Left ventricle myocardium (tissue), 1 donor: ENCODE measurements around a stretch of chr20.

DNA sequence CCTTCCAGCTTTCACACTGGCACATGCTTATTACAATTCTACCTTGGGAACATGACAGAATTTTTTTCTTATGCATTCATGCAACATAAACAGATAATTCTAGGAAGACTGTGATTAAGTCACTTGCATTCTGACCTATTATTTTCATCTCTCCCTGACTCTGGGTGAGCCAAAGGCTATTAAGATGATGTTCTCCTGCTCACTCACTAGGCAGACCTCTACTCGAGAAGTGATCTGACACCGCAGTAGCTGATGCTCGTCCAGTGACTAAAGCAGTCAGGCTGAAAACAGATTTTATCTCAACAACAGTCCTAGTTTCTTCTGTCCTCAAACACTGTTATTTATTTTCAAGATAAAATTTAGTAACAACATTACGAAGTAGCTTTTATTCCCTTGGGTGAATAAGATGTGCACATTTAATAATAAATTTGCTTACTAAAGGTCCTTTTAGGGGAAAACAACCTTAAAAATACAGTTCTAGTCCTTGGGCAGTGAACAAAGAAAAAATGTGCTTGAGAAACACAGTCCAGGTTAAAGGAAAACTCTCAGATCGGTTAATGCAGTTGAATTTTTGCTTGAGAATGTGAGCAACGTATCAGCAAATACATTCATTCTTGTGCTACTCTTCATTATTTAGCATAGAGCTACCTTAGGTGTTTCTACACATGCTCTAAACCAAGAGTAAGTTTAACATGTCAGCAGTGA is 17.5 kb downstream of the NAA20 start:
- PRO-cap, result no peak

DNA sequence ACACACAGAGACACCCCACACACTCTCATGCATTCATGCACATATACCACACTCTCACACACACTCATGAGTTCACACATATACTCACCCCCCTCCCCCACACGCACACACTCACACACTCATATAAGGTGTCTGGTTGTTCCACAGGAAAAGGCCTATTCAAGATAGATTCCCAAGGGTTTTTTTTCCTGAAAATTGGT is 145.1 kb downstream of the CFAP61 start:
- PRO-cap, result no peak

- PRO-cap, result no peak
These were observed 100.2 kb upstream of the INSM1 start for GRCh38 chr20:20267531-20268211.

DNA sequence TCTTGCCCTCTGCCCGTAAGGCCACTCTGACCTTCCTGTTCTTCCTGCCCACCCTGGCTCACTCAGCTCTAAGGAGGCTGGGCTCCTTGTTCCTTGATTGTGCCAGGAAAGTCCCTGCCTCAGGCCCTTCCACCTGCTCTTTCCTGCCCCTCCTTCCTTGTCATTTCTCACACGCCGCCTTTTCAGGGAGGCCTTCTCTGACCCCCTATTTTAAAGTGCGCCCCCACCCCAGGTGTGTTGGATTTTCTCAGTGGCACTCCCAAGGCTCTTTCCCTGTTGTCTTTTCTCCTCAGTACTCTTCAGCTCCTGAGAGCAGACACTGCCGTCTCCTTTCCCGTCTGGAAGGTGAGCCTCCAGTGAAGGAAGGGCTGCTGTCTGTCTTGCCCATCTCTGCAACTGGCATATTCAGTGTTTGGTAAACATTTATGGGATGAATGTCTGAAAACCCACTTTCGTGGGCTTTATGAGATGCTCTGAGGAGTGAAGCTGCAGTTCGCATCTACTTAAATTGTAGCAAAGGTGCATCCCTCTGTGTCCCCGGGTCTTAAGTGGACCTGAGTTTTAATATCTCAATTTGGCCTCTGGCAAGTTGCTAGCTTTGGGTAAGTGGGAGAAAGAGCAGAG is 35.1 kb downstream of the INSM1 start:
- PRO-cap, result no peak

- PRO-cap, result no peak
These were observed 69.7 kb downstream of the INSM1 start for GRCh38 chr20:20437508-20438180.

DNA sequence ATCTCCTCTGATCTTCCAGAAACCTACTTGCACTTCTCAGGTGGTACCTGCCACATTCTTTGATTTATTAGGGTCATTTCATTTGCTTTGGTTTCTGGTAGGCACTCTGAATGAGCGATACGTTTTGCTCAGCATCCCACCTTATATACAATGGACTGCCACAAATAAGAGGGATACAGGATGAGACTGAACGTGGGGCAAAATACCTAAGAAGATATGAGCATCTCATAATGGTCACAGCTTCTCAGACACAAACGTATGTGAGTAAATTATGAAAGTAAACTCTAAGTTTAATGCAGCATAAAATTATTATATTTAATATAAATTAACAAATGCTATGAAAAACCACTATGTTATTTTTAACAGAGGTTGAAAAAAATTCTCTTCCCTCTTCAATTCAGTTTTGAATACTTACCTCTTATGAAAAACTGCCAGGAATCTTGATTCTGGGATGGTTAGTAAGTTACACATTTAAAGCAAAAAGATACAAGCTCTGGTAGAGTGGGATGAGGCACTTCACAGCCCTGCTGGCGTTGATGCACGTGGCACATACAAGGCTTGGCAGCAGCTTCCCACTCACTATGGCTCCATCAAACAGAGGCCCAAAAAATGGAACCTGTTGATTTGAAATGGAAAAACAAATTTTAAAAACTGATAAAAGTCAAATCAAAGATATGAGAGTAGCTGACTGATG is 104.6 kb downstream of the INSM1 start:
- PRO-cap, result no peak

DNA sequence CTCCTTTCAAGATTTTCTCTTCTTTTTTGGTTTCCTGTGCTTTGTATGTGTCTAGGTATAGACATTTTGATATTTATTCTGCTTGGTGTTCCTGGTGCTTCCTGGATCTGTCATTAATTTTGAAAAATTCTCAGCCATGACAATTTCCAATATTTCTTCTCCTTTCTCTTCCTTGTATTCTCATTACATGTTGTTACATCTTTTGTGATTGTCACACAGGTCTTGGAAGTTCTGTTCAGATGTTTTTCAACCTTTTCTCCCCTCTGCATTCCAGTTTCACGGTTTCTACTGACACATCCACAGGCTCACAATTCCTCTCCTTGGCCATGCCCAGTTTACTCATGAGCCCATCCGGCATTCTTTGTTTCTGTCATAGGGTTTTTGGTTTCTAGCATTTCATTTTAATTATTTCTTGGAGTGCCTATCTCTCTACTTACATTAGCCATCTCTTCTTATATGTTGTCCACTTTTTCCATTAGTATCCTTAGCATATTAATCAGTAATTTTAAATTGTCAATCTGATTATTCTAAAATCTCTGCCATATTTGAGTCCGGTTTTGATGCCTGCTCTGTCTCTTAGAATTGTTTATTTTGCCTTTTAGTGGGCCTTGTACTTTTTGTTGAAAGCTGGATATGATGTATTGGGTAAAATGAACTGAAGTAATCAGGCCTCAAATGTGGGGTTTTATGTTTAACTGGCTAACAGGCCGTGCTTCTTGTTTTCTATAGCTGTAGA is 118.8 kb downstream of the INSM1 start:
- PRO-cap, result no peak

- PRO-cap, result no peak
These were observed 151.9 kb downstream of the INSM1 start for GRCh38 chr20:20519527-20520393.

GRCh38 chr20:20570629-20571331 is 141.7 kb downstream of the RALGAPA2 start:
- PRO-cap, result no peak

DNA sequence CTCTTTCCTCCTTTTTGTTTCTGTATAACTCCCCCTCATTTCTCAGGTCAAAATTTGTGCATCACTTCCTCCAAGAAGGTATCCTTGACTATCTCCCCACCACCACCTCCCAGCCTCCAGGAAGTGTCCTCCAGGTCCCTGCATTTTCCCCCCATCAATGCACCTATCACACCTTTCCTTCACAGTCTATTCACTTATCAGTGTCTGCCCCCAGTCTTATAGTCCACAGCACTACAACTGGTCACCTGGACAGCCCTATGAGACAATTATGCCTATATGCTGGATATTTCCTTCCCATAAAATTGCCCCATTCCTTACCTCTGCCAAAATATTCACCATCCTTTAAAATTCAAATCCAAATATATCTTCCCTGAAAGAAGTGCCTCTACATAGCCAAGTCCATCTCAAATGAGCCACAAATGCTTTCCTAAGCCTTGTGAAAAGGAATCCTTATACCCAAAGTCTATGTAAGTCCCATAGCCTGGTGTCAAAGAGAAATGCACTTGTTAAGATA is 105.8 kb downstream of the RALGAPA2 start:
- PRO-cap, result no peak

DNA sequence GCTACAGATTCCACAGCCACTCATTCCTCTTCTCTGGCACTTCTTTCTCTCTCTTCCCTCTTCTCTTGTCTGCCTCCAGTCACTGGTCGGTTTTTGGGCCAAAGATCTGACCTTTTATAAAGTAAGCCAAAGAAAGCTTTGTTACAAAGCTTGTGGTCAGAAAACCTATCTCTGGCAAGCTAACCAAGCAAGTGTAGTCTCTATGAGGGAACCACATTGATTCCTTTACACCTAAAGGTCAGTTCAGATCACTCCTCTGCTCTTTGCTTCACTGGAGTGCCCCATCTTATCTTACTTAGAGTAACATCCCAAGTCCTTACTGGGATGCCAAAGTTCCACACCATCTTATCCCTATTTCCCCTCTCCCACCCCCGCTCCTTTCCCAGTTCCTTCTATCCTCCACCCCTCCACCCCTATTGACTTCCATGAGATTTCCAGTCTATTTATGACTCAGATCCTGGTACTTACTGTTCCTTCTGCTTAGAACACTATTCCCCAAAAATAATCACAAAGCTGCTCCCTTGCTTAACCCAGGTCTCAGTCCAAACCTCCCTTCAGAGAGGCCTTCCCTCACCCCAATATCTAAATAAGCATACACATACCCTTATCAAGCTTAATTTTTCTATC is 16.1 kb downstream of the RALGAPA2 start:
- PRO-cap, result no peak

- PRO-cap, result no peak
These were observed 532 bp downstream of the RALGAPA2 start for GRCh38 chr20:20711884-20712339.

- PRO-cap, result no peak
These were observed 48.9 kb downstream of the KIZ start for GRCh38 chr20:21174902-21175101.

GRCh38 chr20:21189999-21190203 is 64.0 kb downstream of the KIZ start:
- PRO-cap, result no peak

DNA sequence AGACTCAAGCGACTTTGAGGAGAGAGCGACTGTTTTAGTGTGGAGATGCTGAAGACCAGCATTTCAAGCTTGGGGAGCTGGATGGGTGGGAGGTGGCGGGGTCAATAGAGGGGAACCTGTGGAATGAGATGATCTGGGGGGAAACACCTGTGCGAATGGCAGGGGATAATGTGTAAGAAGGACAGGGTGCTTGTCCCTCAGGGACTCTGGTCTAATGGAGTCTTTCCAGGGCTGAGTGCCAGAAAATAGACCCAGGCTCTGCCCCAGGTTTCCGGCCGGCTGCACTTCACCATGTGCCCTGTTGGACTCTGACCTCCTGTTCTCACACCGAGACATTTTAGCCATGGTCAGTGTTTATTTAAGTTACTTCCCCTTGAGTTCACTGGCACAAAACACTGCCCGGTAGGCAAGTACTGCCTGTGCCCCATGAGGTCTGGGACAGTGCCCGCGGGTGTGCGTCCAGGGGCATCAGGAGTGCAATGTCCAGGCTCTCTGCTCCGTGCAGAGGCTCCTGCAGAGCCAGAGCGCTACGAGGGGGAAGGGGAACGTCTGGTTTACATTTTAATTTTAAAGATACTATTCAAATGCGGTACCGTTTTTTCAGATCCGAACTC is 50.5 kb upstream of the NKX2-2 start:
- PRO-cap, result no peak

DNA sequence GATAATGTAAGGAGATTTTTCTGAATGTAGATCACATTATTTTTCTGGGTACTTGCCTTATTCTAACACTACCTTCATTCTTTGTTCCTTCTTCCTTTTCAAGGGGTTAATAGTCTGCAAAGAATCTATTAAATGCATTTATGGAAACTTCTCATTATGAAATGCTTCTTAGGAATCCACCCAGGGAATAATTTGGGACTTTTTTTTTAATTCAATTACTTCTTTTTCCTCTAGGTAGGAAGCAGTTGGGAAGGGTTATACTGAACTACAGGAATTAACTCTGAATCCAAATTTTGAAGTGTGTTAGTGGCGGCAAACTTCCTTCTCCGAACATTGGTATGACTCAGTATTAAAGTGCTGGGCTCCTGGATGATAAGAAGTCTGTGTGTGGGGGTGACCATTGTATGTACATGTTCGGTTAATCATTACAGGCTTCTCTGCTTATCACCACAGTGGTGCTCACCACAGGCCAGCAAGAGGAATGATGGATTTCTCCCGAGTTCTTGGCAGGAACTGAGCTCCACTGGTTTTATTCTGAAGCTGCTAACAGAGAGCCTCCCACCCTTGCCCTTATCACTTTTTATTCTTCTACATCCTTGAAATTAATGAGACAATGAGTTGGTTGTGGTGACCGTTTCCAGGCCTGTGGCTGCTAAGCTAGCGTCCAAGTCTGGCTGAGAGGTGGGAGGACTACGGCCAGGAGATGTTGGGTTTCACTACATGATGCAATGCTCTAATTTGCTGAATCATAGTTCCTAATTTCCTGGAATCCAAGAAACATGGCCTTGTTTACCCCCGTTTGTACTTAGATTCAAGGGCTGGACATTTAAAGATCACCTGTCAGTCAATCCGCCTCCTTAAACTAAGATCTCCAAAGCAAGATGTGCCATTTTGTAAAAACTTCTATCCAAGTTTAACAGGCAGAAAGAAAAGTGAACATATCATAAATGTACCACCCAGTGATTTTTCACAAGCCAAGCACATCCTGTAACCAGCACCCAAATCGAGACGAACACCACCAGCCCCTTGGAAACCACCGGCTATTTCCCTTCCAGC is 172.7 kb downstream of the FOXA2 start:
- PRO-cap, result no peak

DNA sequence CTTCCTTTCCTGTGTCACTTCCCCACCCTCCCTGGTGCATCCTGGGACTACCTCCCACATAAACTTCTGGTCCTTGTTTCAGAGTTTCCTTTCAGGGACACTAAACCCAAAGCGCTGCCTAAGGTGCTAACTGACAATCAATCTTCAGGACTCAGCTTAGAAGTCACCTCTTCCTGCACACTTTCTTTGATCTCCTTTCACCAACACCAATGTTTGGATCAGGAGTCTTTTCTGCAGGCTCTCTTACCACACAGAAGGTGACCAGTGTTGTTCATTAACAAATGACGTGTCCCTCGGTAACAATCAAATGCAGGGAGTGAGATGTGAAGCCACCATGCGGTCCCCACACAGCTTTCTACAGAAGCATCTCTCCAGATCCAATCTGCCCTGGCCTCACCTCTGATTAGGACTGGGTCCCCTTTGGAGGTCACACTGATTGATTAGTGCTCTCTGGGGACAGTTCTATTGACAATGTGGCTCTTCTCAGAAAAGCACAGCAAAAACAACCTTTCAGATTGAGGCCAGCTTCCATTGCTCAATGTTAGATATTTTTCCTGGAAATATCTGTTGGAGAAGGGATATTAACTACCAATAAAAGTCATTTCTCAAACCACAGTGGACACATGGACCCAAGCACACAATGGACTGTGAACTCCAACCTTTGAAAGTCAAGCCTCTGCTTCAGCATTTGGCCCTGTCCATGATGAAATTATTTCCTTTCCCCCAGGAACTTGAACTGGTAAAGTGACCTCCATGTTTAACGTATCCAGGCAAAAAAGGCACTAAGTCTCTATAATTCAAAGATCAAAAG is 118.8 kb downstream of the FOXA2 start:
- PRO-cap, result no peak

- PRO-cap, result no peak
These were observed 14.0 kb downstream of the FOXA2 start for GRCh38 chr20:22570323-22570885.

DNA sequence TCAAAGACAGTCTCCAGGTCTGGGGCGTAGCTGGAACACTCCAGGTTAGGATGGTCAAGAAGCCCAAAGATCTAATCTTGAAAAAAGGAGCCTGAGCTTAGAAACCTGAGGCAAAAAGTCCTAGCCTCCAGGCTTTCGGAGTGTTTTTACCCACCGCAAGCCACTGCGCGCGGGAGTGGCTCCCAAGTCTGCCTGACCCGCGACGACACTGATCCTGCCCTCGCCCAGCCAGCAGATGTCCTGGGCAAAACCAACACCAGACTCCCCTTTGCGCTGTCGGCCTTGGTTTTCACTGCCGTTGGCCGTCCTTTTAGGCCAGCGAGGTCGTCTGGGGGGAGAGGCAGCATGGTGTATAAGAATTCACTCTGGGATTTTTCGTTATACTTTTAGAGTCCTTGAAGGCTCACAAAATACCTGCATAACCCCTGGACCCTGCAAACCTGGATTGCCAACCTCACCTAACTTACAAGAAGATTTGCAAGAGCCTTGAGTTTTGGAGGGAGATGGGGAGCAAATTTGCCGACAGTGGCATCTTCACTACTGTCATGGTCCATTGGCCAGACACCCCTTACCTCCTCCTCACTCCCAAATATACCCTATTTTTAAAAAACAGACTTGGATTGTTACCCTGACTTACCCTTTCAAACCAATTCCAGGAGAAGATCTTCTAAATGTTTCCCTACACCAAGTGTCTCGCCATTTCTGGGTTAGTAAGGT is 4.6 kb downstream of the FOXA2 start:
- PRO-cap, result no peak

DNA sequence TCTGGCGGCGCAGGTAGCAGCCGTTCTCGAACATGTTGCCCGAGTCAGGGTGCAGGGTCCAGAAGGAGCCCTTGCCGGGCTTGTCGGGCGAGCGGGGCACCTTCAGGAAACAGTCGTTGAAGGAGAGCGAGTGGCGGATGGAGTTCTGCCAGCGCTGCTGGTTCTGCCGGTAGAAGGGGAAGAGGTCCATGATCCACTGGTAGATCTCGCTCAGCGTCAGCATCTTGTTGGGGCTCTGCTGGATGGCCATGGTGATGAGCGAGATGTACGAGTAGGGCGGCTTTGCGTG is 2.0 kb downstream of the FOXA2 start:
- PRO-cap, result no peak